Osteocyte (in vitro differentiated cells): ENCODE measurements around a stretch of chr13.

GRCh38 chr13:32390028-32390390, 37.9 kb downstream of the N4BP2L1 start:
- PRO-cap = no peak

GRCh38 chr13:32426513-32427346, 1.2 kb downstream of the N4BP2L1 start:
- PRO-cap = no peak

DNA sequence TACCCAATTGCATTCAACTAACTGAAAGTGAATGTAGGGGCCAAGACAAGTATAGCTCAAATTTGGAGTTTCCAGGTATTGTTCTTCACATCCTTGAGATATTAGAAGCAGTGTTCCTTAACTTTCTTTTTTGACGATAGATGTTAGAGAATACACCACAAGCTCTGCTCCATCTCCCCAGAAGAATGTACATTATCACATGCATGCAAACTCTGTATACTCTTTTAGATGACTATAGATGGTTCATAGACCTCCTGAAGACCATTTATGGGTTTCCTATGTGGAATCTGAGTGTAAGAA, 43.7 kb downstream of the PDS5B start:
- PRO-cap = no peak

DNA sequence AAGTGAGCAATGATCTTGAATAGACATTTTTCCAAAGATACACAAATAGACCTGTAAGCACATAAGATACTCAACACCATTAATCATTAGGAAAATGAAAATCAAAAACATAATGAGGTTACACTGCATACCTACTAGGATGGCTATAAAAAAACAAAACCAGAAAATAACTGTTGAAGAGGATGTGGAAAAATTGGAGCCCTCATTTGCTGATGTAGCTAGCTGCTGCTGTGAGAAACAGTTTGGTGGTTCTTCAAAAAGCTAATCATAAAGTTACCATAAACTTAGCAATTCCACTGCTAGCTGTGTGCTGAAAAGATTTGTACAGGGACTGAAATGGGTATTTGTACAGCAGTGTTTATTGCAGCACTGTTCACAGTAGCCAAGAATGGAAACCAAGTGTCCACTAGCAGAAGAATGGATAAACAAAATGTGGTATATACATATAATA, 46.1 kb downstream of the PDS5B start:
- PRO-cap = no peak

GRCh38 chr13:32636672-32637638, 50.7 kb downstream of the PDS5B start:
- PRO-cap = no peak

DNA sequence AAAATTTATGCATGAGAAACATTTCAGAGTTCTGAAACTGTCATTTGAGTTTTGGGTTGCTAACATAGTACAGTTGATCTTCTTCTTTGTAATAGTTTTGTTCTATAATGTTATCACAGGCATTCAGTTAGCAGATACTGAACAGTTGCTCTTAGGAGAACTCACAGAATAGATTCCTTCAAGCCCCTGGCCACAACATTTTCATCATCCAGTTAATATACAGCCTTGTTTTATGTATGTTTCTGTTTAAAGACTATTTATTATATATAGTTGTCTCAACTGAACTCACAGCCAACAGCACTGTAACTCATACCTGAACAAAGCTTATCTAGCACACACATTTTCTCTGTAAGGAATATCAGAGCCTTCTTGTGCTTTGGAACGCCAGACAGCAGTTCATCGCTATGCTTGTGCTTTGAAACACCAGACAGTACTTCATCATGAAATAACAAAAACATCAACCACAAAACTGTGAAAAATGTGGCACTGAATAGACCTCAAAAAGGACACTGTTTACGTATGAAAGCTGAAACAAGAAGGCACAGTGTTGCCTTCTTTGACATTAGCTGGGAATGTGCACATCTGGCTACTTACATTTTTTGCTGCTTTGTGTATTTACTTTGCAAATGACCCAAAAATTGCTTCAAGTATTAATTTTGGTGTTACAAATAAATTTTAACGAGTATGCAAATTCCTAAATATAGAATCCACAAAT, 160.1 kb downstream of the PDS5B start:
- PRO-cap = no peak

- PRO-cap = no peak
Observed at GRCh38 chr13:32762788-32763811, 176.8 kb downstream of the PDS5B start.

DNA sequence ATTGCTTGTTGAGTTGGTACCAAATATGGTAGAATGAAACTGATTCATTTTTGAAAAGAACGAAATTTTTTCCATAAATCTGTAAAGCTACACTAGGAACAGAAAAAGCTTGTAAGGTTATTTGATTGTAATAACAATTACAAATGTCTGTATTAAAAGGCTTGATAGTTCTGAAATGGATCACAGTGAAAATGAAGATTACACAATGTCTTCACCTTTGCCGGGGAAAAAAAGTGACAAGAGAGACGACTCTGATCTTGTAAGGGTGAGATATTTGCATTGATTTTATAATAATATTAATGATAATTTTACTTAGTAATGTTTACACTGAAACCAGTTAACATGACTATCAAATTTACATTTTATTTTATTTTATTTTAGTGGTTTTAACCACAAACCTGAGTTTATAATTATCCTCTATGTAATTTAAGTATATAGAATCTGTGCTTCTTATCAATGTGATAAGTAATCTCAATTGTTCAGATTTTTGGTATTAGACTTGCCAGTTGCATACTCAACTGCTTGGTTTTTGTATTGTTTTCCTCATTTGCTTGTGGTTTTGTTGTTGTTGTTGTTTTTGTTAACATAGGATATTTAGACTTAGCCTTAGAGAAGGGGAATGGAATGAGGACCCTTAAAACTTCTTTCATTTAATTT, 178.2 kb downstream of the PDS5B start:
- PRO-cap = no peak

DNA sequence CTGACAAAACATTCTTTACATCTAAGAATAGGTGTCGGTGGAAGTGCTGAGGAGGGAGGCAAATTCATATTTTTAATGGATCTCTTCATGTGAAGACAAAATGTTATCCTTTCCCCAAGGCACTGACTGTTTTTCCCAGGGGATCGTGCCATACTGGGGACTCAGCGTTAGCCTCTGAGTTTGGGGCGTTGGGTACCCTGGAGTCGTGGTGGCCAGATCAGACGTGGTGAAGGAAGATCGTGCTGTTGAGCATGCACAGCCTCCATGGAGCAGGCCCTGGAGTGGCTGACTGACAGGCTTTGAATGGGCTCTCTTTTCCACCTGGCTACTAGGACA, 126.6 kb upstream of the KL start:
- PRO-cap = no peak

DNA sequence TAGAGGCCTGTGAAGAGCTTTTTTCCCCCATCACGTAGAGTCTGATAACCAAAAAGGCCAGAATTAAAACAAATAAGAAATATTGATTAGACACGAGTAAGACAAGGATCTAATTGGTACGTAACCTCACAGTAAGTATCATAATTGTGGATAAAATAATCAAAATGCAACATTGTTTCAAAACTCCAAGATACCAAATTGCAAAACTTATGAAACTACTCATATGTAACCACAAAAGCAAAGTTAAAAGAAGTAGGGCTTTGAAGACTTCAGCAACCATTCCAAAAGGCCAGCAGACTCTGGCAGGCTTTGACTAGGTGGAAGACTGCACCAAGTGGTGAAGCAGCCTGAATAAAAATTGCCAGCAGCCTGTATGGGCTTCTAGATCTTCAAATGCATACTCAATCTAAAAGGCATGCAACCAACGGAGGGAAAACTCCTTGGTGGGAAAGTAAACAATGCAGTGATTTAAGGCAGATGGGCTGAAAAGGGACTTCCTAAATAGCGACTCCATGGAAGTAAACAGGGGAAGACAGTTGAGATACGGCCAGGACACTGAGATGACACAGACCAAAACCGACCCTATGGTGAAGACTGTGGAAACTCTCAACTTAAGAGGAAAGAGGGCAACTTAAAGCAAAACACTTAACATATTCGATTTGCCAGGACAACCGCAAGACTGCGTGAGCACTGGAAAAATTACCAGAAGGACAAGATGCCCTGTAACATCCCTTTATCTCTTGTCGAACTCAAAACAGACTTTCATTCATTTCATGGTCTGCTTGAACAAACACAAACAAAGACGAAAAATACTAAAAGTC, 56.6 kb downstream of the STARD13 start:
- PRO-cap = bidirectional peak, plus-strand start at position 535 of the sequence, minus-strand start at position 310 of the sequence

DNA sequence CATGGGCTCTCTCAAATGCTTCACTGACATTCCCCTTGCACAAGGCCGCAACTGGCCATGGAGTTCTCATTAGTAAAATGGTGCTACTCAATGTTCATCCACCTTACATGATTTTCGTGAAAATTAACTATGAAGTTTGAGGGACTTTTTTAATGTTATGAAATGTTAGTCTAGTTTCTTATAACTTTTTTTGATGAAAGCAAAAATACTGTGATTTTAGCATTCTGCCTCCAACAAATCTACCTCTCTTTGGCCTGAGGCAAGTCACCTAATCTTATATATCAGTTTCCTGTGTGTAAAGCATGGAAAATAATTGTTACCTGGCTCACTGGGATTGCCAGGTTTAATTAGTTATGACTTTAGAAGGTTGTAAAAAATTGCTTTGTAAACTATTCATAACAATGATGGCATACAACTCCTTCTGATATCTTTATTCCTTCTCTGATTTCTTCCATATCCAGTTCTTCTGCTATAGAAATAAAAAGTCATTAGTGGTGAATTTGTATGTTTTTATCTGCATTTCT, 51.1 kb downstream of the STARD13 start:
- PRO-cap = no peak

DNA sequence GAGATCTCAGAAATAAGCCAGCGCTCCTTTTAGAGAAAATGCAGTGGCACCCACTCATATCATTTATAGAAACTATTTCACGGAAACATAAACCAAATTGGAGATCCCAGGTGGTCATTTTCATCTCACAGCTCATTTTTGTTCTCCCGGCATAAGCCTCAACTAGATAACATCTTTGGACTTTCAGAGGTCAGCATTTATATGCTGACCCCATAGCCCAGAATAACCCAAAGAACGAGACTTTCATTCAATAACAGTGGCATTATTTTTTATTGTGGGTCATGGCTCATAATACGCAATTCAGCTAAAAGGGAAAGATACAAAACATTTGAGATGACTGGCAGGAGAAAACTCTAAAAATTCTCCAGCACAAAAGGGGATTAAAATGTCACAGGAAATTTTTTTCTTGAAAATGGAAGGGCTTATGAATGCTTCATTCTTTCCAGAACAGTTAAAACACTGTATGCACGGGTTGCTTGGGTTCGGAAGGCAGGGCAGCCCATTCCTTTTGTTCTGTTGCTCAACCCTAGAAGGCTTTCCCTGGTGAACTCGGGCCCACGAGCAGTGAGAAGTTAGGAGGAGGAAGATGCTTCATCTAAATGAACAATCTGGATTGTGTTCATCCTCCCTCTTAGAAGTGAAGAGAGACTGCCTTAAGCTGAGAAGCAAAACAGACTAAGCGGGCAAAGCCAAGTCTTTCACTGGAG, 24.0 kb downstream of the STARD13 start:
- PRO-cap = no peak

DNA sequence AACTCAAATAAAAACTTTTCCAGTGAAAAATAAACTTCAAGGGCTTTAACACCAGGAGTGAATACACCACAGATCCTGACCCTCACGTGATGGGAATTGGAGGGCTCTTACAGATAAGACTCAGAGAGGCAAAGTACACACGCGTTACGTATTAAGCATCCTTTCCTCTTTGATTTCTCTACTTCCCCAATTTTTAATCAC, 584 bp upstream of the STARD13 start:
- PRO-cap = no peak

- PRO-cap = no peak
Observed at GRCh38 chr13:33348920-33349806, 63.6 kb upstream of the STARD13 start.

DNA sequence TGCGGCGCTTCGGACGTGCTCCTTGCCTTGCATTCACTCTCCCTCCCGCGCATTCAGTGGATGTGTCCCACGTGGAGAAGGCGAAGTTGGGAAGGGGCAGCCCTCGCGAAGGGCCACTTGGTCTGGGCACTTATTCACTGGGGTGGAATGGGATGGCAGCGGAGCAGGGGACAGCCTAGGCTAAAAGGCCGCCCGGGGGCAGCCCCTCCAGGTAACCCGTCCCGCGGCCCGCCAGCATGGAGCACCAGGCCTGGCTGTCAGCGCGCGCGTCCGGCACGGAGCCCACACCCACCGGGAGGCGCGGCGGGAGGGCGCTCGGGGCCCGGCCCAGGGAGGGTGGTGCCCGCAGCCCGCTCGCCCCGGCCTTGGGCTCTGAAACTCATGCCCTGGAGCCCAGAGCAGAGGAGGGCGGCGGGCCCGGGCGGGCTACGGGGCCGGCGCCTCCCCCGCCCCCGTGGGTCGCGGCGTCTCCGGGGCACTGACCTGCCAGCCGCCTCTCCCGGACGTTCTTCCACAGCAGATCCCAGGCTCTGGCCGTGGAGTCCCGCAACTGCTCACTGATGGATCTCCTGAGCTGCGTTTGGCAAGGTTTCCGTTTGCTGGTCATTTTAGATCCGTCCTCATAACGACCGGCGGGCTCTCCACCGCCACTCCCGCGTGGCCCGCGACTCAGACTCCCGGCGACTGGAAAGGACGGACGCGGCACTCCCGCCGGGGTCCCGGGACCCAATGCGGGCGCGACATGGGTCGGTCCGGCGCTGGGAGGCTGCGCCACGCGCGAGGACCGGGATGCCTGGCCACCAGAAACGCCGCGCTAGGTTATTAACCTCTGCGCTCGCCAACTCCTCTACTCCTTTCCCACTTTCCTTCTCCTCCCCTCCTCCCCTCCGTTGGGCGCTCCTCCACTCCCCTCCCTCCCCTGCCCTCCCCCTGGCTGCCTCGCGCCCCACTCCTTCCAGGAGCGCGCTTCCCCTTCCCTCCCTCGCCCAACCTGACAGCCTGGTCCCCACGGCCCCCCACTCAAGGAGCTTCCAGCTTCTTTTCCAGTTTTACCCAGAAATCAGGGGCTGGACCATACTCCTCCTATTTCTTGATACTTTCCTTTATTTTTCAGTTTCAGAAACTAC, 64.6 kb upstream of the STARD13 start:
- PRO-cap = unidirectional peak, plus-strand start at position 396 of the sequence; bidirectional peak, plus-strand start at position 668 of the sequence, minus-strand start at position 686 of the sequence; bidirectional peak, plus-strand start at position 966 of the sequence, minus-strand start at position 824 of the sequence

DNA sequence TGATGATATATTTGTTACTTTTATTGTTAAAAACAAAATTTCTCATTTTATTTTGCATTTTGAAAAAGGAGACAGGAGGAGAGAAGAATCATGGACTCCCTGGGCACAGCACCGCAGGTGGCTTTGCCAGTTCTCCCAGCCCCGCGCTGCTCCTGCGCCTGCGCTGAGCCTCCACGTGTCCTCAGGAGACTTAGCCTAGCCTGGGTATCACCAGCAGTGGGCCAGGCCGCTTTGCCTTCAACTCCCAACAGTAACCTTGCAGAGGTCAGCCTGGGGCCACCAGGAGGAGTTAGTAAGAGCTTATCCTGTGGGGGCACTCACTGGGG, 207.6 kb upstream of the RFC3 start:
- PRO-cap = no peak

DNA sequence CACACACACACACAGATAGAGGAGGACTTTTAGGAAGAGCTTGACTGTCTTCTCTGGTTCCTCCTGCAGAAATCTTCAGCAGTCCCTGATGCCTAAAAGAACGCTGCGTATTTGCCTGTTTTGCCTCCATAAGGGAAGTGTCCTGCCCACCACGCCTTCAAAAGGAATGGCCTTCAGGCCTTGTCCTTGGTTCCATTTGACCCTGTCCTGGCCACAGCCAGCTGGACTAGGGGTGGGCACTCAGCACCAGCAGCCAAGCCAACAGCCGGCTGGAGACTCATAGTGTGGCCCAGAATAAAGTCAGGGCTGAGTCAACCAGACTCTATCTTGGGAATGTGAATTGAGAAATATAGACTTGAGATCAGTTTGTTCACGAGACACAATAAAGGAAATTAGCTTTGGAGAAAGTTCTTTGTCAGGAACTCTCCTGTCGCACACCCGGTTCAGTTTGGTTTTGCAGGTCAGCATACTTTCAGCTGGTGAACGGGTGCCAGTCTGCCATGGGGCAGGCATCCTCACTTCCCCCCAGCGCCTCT, 174.7 kb upstream of the RFC3 start:
- PRO-cap = no peak

- PRO-cap = no peak
Observed at GRCh38 chr13:35474616-35475027, 1.9 kb downstream of the MAB21L1 start.

DNA sequence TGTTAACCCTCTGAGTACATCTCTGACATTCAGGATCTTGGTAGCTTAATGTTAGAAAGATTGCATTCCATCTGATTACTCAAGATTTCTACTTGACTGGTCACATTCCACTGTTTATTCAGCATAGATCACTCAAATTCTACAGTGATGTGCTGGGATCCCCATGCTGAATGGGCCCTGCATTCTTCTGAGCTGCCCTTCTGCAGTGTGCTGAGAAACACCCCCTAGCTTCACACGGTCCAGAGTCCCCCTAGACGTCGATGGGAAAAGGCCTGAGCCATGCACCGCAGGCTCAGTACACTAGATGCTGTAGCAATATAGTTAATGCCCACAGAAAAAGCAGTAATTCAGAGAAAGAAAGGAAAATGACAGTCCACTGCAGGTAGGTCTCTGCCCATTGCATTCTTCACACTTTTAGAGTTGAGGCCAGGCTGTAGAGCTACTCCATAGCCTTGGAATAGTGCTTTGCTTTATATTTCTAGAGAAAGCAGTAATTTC, 295.6 kb upstream of the MAB21L1 start:
- PRO-cap = no peak

- PRO-cap = no peak
Observed at GRCh38 chr13:36154510-36155196, 23.5 kb upstream of the DCLK1 start.